SK-N-MC (cell line): ENCODE data around the genes AVPR1A and WIF1.

DNA sequence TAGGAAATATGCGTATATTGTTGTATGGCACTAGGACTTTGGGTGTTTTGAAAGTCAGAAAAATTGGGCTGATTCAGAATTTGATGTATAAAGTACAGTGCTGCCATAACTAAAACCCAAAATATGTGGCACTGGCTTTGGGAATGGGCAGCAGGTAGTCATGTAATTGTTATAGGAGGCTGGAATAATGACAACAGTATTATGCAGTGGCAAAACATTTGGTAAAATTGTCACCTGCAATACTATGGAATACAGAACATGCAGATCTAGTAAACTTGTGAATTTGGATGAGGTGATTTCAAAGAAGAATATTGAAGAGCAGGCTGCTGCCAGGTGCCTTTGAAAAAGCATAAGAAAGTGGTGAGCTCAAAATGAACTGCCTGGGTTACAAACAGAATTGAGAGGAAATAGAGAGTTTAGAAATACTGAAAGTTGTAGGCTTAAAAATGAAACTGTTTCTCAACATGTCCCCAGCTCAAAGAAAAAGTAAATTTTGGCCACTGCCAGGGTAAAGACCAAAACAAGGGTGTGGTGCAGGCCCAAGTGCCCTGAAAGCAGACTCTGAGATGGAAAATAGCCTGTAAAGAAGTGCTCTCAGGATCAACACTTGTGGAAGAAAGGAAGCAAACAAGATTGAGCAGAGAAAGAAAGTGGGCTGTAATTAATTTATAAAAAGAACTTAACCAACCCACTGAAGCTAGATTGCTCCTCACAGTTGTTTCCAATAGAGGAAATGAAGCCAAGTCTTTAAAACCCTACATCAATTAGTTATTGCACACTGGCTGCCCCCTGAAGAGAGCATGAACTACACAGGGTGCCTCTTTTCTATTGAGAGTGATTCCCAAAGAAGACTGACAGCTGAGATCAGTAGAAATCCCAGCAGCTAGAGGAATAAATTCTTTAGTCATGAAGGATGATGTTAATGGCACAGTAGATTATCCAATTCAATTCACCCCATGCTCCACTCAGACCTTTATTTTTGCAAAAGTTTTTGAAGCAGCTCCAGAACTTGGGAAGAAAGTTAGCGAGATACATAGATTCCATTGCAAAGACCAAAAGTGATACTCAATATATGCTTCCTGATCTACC, 8.9 kb upstream of the USP15 start:
- RRBS = no CpG with 5 or more reads among the region's 2 CpGs

DNA sequence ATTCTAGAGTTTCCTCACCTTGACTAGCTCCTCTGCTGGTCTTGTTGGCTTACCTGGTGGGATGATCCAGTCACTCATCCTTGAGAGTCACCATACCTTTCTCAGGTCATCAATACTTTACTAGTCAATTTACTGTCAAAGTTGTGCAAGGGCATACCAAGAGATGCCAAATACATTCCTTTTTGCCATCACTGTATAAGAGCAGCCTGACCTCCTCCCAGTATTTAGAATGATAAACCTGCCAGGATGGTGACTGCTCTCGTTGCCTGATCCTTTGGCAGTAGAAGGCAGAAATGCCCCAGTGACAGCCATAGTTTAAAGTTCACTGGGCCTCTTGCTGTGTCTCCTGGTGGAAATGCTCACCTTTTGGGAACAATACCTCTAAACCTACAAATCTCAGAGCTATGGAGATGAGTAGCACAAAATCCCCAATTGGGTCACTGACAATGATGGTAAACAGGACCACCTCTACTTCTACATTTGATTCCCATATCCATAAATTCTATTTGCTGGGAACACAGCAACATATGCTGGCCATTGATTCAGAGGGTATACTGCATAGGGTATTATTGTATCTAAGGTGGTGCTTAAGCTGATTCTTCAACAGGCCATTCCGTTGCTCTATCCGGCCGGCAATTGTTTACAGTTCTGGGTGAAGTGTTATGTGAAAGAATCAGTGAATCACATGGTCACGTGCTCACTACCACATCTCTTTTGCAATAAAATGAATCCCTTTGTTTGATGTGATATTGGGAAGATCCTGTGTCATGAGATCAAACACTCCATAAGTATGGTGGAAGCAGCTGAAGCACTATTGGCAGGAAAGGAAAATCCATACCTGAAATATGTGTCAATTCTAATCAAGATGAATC, 7.9 kb upstream of the USP15 start:
- RRBS = no CpG with 5 or more reads among the region's 5 CpGs

DNA sequence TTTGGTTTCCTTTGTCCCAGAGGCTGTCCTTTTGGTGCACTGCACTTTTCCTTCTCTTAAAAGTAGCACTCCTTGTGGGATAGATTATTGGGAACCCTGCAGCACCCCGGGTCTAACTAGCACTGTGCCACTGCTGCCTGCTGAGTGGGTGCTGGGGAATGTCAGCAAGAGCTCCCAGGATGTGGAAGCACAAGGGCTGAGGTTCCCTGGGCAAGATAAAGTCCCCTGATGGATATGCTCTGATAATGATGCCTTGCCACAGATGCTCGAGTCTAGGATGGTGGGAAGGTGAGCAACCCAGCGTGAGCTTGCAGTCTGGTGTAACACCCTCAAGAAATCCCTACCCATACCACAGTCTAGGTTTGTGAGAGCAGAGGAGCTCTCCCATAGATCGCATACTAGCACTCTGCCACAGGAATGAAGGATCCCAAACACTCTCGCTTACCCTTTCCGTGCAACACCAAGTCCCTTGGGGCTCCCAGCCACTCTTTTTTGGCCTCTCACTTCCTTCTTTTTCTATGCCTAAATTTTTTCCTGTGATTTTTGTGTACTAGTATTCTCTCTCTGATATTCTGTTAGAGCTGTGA, 32.6 kb downstream of the USP15 start:
- RRBS = no CpG with 5 or more reads among the region's 6 CpGs

DNA sequence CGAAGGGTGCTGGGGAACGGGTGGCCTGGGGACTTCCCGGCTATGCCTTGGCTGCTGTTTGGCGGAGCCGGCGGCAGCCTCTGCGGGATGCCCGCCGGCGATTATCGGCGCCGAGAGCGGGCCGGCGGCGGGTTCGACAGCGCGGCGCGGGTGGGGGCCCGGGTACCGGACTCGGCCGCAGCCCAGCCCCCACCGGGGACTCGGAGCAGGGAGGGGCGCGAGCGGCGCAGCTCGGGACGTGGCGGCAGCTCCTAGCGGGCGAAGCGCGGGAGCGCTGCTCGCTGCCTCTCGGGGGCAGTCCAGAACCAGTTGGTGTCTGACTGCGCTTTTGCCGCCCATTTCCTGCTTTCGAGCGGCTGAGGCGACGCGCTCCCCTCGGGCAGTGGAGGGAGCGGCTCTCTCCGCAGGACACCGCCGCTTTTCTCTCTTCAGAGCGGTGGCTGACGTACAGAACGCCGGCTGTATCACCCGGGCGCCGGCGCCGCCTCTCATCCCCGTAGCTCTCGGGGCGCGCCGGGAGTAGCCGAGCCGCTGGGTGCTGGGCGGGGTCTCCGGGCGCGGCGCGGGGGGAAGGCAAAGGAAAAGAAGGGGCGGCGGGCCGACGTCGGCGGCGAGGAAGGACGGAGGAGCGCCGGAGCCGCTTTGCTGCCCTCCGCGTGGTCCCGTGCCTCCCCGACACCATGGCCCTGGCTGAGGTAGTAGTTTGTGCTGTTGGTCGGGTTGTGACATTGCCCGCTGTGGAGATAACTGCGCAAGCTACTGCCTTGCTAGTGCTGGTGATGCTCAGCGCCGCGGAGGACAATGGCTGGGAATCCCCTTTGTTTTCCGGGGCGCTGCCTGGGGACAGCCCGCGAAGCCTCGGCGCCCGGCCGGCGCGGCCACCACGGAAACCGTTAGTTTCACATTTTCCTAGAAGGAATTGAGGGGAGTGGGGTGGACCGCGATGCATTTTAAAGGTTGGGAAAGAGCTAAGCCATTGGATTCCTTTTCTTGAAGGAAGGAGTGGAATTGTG, 136.7 kb downstream of the MON2 start:
- RRBS = under 1% methylated on average over 42 of the region's 111 CpGs

DNA sequence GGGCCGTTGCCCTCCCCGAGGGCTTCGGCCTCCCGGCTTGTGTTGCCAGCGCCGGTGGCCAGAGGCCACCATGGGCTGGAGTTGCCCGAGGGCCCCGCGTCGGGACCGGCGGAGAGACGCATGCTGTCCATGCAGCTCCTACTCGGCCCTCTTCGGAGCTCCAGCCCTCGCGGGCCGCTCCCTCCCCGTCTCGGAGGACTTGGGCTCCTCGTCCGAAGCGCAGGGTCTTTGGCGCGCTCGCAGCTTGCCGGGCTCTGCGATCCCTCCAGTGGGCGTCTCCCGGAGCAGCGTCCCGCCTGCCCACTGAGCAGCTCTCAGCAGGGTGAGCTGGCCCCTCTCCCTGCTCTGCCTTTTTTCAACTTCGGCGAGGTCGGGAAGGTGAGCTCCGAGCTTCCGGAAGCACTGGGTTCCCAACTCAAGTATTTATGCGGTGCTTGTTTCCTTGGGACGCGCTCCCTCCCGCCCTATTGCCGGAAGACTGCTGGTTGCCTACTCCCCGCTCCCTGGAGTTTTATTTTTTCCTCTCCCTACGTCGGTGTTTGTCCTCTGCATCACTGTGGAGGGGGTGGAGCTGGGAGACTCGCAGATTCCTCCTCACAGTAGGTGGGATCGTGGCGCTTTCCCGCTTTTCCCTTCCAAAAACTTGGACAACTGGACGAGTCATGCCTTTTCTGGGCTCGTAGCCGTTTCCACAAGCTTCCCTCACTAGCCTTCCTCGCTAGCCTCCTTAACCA, at the start of gene AVPR1A:
TSS of gene AVPR1A (minus strand) at position 487 of the 734 bp plus-strand sequence.
- RRBS = 17% methylated on average over 19 of the region's 53 CpGs

DNA sequence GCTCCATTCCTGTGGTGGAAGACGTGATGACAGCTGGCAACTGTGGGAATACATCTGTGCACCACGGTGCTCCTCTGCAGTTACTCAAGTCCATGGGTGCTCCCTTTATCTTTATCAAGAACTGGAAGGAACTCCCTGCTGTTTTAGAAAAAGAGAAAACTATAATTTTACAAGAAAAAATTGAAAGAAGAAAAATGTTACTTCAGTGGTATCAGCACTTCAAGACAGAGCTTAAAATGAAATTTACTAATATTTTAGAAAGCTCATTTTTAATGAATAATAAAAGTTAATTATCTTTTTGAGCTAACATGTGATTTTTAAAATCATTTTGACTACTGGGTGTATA, 29.1 kb downstream of the RXYLT1 start:
- RRBS = no CpG with 5 or more reads among the region's 2 CpGs

DNA sequence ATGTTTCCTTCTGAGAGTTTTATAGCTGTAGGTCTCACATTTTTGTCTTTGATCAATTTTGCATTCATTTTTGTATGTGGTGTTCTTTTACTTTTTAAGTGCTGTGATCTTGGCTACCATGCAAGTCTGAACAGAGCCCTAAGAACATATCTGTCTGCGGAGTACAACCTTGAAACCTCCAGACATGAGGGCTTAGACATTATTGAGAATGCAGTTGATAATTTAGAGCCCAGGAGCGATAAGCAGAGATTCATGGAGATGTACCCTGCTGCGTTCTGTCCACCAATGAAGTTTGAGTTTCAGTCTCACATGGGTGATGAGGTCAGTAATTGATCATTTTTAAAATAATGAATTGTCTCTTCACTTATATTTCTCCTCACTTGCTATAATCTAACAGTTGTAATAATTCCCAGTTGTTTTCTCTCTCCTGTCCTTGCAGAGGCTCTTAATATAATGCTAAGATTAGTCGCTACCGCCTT, 159.2 kb downstream of the KICS2 start:
- RRBS = no CpG with 5 or more reads among the region's 5 CpGs

DNA sequence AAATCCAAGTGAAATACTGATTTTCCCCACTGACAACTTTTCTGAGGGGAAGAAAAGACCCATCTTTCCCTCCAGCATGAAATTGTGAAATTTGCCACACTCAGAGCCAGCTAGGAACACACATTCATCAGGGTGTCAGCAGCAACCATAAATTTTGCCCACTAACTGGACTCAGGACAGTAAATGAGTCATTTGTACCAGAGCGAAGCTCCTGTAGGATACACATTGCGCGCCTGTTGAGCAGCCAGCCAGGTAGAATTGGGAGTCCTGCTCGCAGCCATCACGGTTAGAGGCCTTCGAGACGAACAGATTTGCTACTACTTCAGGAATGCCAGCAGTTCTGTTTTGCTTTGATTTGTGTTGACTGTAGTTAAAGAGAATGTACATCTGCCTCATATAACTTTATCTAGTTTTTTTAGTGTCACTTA, 117.7 kb downstream of the KICS2 start:
- RRBS = no CpG with 5 or more reads among the region's 7 CpGs

- RRBS = 1% methylated on average over 30 of the region's 53 CpGs
Measured at GRCh38 chr12:64609845-64610426, 359 bp upstream of the RASSF3 start.

GRCh38 chr12:64670011-64670525, 59.8 kb downstream of the RASSF3 start:
- RRBS = no CpG with 5 or more reads among the region's 4 CpGs

- RRBS = no CpG with 5 or more reads among the region's 5 CpGs
Measured at GRCh38 chr12:64680162-64680579, 69.9 kb downstream of the RASSF3 start.

DNA sequence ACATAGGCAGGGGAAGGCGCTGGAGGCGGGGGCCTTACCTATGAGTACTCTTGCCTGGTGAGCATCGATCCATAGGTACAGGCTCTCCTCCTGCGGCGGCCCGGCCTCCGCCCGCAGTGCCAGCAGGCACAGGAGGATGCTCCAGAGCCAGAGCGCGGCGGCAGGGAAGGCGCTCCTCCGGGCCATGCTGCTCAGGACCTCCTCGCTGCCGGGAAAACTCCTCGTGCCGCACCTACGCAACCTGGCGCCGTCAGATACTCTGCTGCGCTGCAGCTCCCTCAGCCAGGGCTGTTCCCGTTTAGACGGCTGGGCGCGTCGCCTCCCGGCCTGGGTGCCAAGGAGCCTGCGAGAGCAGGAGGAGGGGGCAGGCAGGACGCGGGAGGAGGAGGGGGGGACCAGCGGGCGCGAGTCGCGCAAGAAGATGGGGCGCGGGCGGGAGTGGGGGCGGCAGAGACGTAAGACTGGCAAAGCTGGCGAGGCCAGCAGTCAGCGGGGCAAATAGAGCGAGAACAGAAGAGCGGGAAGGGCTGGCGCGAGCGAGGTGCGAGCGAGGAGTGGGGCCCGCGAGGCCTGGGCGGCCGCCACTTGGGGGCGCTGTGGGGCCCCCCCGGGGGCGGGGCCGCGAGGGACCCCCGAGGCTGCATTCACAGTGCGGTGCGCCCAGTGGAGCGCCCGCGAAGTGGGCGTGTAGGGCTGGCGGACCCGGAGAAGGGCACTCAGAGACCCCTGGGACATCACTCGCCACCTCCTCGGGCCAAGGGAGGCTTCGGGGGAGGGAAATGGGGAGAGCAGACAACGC, at the start of gene WIF1:
TSS of gene WIF1 (minus strand) at position 300 of the 799 bp plus-strand sequence.
- RRBS = 6% methylated on average over 29 of the region's 71 CpGs

- RRBS = no CpG with 5 or more reads among the region's 3 CpGs
Measured at GRCh38 chr12:65204633-65205393, 35.4 kb downstream of the LEMD3 start.

DNA sequence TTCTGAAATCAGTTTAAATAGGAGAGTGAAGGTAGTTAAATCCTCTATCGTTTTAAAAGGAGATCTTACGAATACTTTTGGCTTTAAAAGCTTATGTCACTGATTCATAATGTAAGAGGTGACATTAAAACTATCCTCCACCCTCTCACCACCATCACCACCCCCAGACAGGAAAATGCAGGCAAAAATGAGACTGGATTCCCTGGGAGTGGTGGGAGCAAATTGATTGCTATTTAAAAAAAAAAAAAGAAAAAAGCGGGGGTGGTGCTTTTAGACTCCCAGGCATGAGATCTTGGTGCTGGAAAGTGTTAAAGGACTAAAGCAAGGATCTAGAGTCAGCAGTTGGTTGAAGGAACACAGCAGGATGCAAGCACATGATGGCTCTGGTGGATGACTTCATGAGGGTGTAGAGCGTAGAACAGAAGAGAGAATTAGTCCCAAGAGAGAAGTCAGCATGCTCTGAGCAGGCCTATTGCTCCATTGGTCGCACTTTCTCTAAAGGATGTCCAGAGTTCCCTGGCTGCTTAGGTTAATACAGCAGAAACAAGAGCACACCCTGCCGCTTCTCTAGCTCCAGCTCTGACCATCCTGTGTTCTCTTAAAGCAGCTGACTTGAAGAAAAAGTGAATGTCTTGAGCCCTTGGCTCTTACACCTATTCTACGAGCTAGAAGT, 183.8 kb upstream of the HMGA2 start:
- RRBS = no CpG with 5 or more reads among the region's 7 CpGs

DNA sequence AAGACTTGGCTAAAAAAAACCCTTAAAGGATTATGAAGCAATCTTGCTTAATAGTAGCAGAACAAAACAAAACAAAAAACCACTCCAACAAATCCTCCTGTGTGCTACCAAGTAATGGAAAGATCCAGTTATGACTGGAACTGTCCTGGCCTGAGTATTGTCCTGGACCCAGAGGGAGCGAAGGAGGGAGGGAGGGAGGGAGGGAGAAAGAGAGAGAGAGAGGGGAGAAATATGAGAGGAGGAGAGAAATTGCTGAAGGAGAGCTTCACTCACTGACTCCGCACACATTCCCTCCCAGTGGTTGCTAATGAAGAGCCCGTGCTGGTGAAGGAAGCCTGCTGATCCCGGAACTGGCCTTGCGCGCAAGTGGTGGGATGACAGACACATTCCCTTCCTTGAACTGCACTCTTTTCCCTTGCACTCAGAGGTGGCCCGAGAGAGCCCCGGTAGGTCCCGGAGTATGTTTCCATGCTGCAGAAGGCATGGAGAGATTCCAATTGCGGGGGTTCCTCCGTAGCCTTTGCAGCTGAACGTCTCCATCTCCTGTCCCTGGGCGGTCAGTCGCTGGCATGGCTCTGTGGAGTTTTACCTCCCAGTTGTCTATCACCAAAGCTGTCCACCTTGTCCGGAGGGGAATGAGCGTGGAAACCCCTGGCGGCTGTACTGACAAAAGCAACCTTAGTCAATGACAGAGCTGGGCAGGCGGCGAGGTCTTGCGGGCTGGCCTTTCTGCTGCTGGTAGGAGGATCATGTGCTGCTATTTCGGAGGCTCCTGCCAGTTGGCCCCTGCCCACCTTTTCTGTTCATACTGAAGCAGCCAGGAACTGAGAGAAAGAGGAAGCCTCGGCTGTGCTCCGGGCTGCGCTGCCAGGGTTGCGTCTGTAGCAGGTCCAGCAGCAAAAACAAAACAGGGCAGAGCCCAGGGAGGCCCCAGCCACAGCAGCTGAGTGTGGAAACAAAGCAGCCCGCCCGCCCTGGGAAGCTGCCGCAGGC, 57.5 kb downstream of the HMGA2 start:
- RRBS = 95% methylated on average over 5 of the region's 28 CpGs

GRCh38 chr12:65896767-65897148, 72.5 kb downstream of the HMGA2 start:
- RRBS = no CpG with 5 or more reads among the region's 2 CpGs

DNA sequence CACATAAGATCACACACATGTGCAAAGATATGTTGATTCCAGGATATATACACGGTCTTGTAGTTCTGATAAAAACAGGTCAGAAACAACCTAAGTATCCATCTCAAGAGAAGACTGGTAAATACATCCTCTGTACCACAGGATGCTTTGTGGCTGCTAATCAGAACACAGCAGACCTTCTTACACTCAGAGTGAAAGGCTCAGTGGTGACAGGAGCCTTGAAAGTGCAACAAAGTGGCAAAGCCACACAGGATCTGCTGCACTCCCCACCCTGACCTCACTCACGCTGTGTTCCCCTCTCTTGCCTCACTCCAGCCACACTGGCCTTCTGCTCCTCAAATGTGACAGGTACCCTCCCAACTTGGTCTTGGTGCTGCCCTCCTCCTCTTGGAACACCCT, 98.1 kb upstream of the GRIP1 start:
- RRBS = no CpG with 5 or more reads among the region's 2 CpGs

DNA sequence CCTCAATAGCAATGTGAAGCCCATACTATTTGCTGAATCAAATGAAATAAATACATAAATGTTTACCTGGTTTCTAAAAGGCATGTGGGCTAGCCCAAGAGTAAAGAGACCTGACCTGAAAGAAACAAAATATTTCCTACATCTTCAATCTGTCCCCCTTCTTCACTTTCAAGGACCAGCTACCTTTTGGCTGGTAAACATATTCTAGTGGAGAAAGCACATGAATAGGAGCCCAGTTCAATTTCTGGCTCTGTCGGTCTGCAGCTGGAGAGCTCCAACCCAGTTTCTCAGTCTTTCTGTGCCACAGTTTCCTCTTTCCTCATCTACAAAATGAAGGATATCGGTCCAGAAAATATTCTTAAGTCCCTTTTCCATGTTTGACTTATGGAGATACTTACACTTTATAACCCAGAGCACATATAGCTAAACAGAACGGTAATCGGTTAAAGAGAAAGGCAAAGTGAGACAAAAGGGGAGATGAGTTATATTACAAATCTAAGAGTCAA, 170.8 kb upstream of the GRIP1 start:
- RRBS = no CpG with 5 or more reads among the region's 4 CpGs

GRCh38 chr12:67269199-67269301, 108 bp upstream of the CAND1 start:
- RRBS = no CpG with 5 or more reads among the region's 4 CpGs